ENCODE measurements around a stretch of chr6.

- PRO-cap, result no peak
These were observed 1.3 kb downstream of the SEC63 start for GRCh38 chr6:107956623-107957107.

DNA sequence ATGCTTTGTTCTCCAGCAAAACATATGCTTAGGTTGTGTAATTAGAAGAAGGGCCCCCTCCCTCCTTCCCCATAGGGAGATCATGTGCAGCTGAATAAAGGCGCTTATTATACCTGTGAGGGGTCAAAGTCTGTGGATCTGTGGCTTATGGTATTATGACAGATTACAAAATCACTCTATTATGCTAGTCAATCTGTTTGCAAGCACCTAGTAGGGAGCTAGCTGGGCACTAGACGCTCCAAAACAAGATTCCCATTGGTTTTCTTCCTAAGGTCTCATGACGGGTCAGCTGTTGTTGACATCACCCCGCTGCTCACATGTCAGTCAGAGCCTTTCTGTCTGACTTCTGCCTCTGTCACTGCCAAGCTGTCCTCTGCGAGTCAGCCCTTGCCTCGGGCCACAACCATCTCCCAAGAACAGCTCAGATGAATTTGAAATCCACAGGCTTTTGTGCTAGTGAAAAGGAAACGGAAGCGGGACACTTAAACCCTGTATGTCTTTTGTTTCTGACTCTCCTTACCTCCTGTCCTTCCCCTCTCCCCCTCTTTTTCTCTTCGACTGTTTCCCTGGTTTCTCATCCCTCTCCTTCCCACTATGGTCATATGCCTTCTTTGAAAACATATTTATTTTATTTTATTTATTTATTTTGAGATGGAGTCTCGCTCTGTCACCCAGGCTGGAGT lies 44.9 kb upstream of the SEC63 start:
- PRO-cap, result bidirectional peak, plus-strand start at position 327 of the sequence, minus-strand start at position 235 of the sequence

GRCh38 chr6:108564883-108565862 lies 4.5 kb downstream of the FOXO3 start:
- PRO-cap, result no peak

- PRO-cap, result no peak
These were observed 17.0 kb downstream of the FOXO3 start for GRCh38 chr6:108577410-108578363.

GRCh38 chr6:108587779-108588166 lies 27.1 kb downstream of the FOXO3 start:
- PRO-cap, result no peak

GRCh38 chr6:108590666-108591904 lies 30.4 kb downstream of the FOXO3 start:
- PRO-cap, result no peak

- PRO-cap, result no peak
These were observed 75.1 kb downstream of the FOXO3 start for GRCh38 chr6:108635909-108636193.

DNA sequence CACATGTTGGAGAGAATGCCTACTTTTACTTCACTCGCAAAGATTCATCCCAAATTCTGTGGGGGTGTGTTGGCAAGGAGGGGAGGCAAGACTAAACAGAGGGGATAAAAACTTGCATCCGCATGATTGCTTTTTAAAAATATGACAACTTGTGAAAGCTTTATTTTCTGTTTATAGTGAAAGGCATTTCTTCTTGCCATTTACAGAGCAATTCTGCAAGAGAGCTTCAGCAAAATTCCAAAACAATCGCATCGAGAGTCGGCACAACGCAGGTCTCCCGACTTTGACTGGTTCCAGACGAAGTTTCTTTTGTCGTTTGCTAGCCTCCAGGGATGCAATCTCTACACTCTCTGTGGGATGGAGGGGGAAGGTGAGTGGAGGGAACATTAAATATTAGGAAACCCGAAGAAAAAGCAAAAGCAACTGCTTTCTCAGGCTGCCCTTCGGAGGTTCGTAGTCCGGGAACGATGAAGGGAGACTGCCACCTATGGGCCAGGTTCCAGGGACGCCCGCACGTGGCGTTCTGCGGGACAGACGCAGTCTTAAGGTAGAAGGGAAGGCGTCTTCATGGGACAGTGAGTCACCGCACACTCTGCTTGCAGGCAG lies 66.1 kb upstream of the ARMC2 start:
- PRO-cap, result no peak

GRCh38 chr6:108798311-108798952 lies 49.8 kb upstream of the ARMC2 start:
- PRO-cap, result unidirectional peak, plus-strand start at chr6:108798805

DNA sequence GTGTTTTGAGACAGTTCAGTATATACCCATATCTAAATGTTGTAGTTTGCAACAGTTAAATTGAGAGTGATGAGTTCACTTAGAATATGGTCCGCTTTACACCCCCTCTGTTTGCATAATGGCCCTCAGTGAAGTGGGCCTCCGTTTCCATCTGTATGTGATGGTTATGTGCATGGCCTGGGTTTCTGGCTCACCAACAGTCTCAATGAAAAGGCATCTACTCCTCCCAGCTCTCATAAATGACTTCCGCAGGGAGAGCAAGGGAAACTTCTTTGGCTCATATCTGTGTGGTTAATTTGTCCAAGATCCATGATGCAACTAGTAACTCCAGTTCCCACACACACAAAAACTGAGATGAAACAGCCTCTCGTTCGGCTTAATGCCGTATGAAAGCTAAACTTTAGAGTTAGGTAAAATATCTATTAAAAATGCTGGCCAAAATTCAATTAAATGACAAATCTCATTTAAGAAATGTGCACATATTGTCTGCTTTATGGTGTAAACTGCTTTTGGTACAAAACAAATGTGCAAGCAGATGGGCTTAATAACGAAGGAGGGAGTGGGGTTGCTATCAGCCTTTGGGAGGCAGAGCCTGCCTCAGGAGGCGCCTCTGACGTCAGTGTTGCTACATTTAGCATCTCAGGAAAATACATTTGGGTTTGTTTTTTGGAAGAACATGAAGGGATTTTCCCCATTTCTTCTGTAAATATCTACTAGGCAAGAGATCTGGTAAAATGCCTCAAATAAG lies 96.6 kb downstream of the ARMC2 start:
- PRO-cap, result unidirectional peak, plus-strand start at position 345 of the sequence

- PRO-cap, result bidirectional peak, plus-strand start at chr6:108951520, minus-strand start at chr6:108951451
These were observed 103.1 kb downstream of the ARMC2 start for GRCh38 chr6:108951255-108951707.

DNA sequence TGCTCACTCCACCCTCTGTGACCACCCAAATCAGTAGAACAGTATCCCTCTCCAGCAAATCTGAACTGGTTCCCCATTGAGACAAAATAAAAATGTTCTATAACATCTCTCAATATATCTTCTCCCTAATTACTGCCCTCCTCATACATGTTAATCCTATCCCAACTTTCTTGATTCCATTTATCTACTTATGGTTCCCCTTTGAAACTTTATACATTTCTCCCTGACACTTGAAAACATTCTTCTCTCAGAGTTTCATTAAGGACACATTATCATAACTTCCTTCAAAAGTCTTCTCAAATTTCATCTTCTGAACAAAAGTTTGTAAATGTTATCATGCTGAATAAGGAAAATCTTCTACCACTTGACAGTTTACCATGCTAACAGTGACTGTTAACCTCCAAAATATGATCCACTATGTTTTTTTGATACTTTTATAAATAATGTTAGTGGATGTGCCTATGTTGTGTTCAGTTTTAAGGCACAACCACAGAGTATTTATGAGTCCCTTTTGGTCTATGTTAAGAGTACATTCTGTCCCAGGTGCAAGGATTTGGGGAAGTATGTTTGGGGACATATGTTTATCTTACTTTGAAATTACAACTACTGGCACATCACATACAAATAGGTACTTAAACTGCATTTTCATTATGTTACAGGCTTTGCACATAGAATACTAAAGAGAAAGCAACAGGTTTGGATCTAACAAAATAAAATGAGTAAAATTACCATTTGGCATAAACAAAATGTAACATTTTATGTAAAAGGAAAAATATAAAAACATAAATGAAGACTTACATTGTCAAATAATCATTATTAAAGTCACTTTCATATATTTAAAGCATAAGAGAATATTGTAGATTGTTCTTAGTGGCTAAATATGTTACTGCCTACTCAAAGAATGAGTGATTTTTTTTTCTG lies 71.4 kb downstream of the SESN1 start:
- PRO-cap, result no peak

- PRO-cap, result no peak
These were observed 74.0 kb downstream of the CD164 start for GRCh38 chr6:109307979-109308927.

DNA sequence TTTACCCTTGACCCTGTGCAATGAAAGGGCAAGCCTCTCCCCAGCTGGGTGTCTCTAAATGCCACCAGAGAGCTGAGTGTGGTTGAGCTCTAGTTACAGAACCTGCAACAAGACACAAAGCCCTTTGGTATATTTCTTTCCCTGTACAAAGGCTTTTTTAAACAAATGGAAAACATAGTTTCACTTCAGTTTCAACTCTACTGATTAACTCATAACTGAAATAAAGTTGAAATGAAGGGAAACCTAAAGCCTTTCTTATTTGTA lies 65.2 kb downstream of the CD164 start:
- PRO-cap, result unidirectional peak, plus-strand start at position 85 of the sequence

GRCh38 chr6:109368767-109369309 lies 13.4 kb downstream of the CD164 start:
- PRO-cap, result no peak

- PRO-cap, result no peak
These were observed 11.5 kb downstream of the PPIL6 start for GRCh38 chr6:109428919-109429398.

- PRO-cap, result no peak
These were observed 7.1 kb downstream of the MICAL1 start for GRCh38 chr6:109448286-109448976.

GRCh38 chr6:109455008-109455516 lies 510 bp downstream of the MICAL1 start:
- PRO-cap, result no peak

GRCh38 chr6:109478922-109479346 lies 4.1 kb downstream of the ZBTB24 start:
- PRO-cap, result no peak

- PRO-cap, result no peak
These were observed 61.9 kb downstream of the GPR6 start for GRCh38 chr6:110039943-110040491.

All from left lobe of liver (tissue), 1 donor.